Mucosa of descending colon (tissue), 1 donor: Measurements from ENCODE around the gene NBEAL2.

DNA sequence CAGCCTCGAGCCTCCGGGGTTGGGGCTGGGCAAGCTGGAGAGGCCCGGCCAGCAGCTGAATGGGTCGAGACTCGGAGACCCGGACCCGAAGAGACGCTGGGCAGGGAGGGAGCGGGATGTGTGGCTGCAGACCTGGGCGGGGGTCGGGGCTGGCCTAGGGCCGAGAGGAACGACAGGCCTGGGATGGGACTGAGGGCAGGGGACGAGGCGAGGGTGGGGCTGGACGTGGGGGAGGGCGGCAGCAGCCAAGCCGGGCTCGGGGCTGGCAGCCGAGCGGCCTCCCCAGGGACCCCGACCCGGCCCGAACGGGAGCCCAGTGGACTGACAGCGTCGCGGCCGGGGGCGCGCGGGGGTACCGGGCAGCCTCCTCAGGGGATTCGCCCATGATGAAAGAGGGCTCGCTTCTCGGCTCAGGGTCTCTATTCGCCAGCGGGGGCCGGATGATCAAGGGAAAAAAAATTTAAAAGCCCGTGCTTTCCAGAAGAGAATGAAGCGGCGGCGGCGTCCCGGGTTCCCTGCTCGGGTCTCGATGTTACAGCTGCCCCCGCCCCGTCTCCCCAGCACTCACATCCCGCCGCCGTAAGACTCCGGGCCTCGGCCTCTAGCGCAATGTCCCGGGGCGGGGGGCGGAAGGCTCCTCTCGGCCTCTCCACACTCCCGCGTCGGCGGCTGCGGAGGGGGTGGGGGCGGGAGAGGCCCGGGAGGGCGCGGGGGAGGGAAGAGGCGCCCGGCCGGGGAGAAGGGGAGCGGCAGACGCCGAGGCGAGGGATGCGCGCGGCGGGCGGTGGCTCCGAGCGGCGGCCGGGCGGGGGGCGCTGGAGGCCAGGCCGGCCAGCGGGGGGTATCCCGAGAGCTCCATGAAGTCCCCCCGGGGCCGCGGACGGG, 4.2 kb downstream of the PTH1R start:
- PRO-cap = bidirectional peak, plus-strand start at position 752 of the sequence, minus-strand start at position 573 of the sequence

GRCh38 chr3:46883177-46883626, 5.7 kb downstream of the PTH1R start:
- PRO-cap = unidirectional peak, minus-strand start at chr3:46883317

- PRO-cap = bidirectional peak, plus-strand start at chr3:46948575, minus-strand start at chr3:46948318
Observed at GRCh38 chr3:46947844-46948898, 28.4 kb downstream of the CCDC12 start.

DNA sequence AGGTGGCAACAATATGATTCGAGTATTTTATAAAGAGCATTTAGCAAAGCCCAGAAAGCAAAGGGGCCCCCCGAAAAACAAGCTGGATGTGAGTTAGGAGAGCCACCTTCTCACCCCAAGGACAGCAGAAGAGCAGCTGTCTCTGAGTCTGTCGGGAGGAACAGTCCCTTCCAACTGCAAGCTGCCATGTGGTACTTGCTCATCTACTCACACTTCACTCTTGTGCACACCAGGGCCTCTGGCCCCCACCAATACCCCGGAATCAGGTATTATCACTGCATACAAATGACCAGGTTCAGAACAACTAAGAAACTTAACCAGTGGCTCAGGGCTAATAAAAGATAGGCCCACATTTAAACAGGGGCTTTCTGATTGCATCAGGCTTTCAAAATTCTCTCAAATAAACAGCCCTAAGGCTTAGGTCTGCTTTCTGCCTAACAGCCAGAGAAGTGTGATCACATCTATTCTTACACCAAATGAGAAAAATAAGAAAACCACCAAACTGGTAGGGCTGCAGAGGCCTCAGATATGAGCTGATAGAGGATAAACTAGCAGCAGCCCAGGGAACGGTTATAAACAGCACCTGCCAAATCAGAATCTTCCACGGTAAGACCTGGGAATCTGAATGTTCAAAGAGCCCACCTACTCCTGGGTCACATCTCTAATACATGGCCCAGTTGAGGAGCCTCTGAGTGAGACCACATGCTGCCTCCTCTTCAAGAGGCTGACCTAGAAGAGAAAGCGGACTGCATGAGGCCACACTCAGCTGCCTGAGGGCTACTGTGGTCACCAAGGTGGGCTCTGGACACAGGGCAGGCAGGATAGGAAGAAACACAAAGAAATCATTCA, 20.6 kb downstream of the CCDC12 start:
- PRO-cap = no peak

DNA sequence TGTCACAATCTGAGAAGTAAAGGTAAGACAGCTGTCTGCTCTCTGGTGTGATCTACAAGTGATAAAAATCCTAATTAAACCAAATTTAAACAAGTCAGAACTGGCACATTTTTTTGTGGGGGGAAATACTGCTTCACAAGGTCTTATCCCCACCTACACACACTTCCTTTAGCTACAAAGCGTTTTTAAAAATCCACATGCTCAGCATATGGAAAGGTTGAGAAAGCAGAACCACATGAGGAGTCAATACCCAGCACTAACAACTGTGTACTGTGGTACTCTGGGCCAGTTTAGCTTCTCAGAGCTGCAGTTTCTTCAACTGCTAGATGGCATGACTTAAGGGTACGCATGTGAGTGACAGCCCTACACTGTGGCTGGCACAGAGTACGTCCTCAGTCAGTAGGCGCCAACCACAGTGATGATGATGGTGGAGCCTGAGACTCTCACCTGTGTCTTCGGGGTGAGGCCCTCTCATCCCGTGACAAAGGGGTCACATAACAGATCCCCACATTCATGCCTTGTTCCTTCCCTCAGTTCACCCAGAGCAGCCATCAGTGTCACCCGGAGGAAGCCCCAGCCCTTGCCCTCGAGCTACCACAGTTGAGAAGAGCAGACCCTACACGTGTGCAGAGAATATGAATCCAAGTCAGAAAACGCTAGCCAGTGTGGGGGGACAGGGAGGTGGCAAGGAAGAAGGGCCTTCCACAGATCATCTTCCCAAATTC, 17.4 kb downstream of the CCDC12 start:
- PRO-cap = no peak

DNA sequence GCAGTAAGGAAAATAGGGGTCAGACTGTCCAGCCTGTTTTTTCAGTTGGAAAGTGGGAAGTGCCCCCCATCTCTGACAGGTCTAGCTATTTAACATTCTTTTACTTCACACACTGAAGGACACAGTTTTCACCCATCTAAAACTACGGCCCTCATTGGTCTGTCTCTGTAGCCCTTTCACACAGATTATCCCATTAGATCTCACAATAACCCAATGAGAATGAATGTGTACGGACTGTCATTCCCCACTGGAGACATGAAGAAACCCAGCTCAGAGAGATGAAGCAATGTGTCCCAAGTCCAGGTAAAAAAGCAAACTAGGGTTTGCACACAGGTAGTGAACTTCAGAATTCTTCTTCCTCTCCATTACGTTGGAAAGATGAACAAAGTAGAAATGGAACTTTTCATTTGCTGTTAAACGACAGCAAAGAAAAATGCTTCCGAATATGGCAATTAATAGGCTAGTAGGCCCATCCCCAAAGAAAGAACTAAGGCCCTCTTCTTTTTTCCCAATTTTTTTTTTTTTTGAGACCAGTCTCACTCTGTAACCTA, 1.8 kb downstream of the CCDC12 start:
- PRO-cap = no peak

- PRO-cap = bidirectional peak, plus-strand start at chr3:46979666, minus-strand start at chr3:46979513
Observed at GRCh38 chr3:46979336-46980422, at the start of gene NBEAL2. TSS of gene NBEAL2 (plus strand) at chr3:46979666.

DNA sequence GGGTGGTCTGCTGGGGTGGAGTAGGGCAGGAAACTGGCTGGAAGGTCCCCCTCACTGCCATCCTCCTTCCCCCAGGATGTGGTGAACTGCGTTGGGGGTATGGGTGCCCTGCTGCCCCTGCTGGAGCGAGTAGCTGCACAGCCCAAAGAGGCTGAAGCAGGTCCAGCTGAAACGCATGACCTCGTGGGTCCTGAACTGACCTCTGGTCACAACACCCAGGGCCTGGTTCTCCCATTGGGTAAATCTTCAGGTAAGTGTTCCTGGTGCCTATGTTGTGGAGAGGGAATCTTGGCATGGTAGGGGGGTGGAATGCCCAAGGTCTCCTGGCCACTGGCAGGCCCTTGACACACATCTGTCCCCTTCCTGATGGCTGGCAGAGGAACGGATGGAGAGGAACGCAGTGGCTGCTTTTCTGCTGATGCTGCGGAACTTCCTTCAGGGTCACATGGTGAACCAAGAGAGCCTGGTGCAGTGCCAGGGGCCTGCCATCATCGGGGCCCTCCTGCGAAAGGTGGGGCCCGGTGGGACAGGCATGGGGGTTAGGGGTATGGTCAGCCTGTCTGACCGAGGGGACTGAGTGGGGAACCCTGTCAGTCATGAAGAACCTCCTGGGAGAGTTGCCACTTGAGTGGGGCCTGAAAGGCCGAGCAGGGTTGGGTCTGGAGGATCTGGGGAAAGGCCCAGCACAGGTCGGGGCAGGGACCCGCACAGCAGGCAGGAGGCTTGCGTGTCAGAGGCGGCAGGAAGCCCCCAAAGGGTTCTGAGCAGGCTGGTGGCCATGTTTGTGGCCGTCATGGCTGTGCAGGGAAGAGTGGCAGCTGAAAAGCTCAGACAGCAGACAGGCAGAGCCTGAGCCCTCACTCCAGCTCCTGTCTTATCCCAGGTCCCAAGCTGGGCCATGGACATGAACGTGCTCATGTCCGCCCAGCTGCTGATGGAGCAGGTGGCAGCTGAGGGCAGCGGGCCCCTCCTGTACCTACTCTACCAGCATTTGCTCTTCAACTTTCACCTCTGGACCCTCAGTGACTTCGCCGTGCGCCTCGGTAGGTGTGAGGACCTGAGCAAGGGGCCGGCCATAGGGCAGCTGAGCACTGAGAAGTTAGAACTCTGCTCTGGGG, 18.1 kb downstream of the NBEAL2 start:
- PRO-cap = no peak

DNA sequence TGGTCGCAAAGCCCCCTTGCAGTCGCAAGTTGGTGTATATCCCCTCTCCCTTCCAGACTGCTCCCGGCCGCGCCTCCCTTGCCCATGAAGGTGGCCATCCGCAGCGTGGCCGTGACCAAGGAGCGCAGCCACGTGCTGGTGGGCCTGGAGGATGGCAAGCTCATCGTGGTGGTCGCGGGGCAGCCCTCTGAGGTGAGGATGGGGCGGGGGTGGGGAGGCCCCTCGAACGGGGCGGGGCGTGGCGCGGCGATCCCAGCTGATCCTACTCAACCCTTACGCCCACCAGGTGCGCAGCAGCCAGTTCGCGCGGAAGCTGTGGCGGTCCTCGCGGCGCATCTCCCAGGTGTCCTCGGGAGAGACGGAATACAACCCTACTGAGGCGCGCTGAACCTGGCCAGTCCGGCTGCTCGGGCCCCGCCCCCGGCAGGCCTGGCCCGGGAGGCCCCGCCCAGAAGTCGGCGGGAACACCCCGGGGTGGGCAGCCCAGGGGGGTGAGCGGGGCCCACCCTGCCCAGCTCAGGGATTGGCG, 29.5 kb downstream of the NBEAL2 start:
- PRO-cap = bidirectional peak, plus-strand start outside the sequence, minus-strand start at position 341 of the sequence

DNA sequence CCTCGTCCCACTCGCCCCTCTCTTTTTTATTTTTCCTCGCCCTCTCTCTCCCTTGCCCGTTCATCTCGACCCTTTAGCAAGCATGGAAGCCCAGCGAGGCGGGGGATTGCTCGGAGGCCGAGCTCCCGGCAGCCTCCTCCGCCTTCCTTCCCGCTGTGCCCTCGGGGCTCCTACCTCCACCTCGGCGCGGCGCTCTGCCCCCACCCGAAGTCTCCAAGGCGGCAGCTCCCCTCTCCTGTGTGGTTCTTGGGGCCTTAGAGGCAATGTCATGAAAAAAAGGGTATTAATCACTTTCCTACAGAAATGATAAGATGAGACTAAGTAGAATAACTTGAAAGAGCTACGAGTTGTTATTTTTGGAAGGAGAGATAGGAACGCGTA, 703 bp upstream of the SETD2 start:
- PRO-cap = no peak

DNA sequence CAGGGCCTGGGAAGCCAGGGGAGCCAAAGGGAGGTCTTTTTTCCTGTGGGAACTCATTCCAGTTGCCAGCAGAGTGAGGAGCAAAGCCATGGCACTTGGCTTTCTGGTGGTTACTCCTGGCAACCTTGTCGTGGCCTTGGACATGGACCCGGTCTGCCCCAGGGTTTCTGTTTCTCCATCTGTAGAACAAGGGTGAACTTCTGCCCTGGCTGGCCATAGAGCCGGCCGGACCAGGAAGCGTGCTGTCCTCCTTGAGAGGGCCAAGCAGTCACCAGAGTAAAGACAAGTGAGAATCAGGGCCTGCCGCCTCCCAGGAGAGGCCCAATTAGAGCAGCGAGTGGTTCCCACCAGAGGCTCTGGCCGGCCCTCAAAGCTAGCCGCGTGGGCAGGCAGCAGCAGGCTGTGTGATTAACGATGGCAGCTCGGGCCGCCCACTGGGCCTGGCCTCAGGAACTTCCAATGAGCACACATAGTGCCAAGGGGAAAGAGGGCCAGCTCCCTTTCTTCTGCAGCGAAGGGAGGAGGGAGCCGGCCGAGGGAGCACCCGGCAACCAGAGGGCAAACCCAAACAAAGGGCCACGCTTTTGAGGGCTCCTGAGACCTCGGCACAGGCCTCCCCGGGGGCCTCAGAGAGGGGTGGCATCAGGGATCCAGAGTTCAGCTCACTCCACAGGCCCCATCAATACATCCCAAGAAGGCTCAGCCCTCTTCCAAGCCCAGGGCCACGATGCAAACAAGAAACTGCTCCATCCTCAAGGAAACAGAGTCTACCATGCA, 29.2 kb upstream of the ELP6 start:
- PRO-cap = no peak

- PRO-cap = no peak
Observed at GRCh38 chr3:47848917-47849887, 46.3 kb downstream of the DHX30 start.

DNA sequence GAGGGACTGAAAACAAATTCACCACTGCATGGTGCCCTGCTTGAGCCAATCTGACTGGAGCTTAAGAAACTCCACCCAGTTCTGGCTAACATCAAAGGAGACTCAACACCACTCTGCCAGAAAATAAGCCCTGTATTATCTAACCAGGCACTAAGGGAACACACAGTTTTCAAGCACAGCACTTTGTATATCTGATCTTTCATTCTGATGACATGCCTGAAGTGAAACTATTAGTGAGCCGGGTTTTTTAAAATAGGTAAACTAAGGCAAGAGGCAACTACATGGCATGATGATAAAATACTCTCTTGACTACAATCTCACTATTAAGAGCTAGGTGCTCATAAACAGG, 2.5 kb downstream of the MAP4 start:
- PRO-cap = no peak

DNA sequence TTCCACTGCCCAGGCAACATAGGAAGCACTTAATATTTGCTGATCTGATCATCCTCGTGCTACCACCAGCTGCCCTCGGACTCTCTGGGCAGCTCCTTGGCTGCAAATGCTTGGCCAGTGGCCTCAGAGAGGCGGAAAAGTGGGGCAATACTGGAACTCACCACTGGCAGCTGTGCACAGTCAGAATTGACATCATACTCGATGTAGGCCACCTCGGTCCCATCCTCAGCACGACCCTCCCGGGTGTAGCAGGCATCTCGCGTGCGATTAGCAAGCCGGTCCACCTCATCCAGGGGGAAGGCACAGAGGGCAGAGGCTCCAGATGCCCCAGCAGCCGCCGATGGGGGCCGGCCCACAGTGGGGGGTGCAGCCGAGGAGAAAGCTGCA, 6.5 kb downstream of the PLXNB1 start:
- PRO-cap = no peak

GRCh38 chr3:48467691-48468310, 1.8 kb downstream of the TREX1 start:
- PRO-cap = no peak

GRCh38 chr3:48468311-48468829, 2.3 kb downstream of the TREX1 start:
- PRO-cap = no peak

- PRO-cap = no peak
Observed at GRCh38 chr3:48566595-48567068, 3.1 kb upstream of the UCN2 start.

GRCh38 chr3:48575340-48576096, 11.9 kb upstream of the UCN2 start:
- PRO-cap = no peak

DNA sequence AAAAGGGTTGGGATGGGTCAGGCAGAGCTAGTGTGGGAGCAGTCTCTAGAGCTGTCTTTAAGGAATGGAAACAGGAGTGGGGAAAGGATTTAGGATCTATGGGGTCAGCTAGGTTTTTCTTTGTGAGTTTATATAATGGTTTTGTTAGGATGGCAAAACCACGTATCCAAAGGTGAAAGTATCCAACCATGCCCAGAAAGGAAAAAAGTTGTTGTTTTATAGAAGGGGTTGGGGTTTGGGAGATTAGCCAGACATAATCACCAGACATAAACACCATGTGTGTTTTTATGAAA, 9.2 kb upstream of the IP6K2 start:
- PRO-cap = no peak

- PRO-cap = unidirectional peak, plus-strand start at chr3:48897458; bidirectional peak, plus-strand start at chr3:48897958, minus-strand start at chr3:48898024
Observed at GRCh38 chr3:48897237-48898240, 1.1 kb downstream of the SLC25A20 start.